Breast epithelium (tissue), 2 donors: Measurements from ENCODE around the genes RAB3GAP1, THSD7B and NXPH2.

GRCh38 chr2:135051941-135052436 is at the start of gene RAB3GAP1:
Gene RAB3GAP1, plus strand, starts transcription at chr2:135052292.
- PRO-cap, result bidirectional peak, plus-strand start at chr2:135052283, minus-strand start at chr2:135052166
- RAMPAGE, long total RNA, 2 experiments, result start-site peak on the plus strand in 2 of 2 experiments, at chr2:135052282-135052295 at its widest, 503 to 1,776 reads per replicate

- PRO-cap, result no peak
- RAMPAGE, long total RNA, 2 experiments, result no peak in any of the 2 experiments
These were observed 941 bp downstream of the RAB3GAP1 start for GRCh38 chr2:135052857-135053609.

- PRO-cap, result no peak
- RAMPAGE, long total RNA, 2 experiments, result no peak in any of the 2 experiments
These were observed 49.7 kb downstream of the RAB3GAP1 start for GRCh38 chr2:135101790-135102121.

DNA sequence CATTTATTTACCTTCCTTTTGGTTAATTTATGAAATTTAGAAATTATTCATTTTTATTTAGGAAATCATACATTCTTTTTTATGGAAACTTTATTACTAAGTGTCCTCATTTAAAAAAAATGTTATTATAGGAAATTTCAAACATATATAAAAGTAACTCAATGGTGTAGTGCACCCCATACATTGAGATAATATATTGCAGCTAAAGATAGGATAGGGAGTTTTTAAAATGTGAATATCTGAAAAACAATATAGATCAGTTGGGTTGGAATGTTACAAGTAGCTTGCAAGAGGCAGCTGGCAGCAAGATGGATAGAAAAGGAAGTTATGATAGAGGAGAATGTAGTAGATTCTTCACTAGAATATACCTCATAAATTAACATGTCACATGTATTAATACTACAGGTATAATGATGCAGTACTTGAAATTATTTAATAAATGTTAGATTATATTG is 12.0 kb downstream of the UBXN4 start:
- PRO-cap, result no peak
- RAMPAGE, long total RNA, 2 experiments, result no peak in any of the 2 experiments

DNA sequence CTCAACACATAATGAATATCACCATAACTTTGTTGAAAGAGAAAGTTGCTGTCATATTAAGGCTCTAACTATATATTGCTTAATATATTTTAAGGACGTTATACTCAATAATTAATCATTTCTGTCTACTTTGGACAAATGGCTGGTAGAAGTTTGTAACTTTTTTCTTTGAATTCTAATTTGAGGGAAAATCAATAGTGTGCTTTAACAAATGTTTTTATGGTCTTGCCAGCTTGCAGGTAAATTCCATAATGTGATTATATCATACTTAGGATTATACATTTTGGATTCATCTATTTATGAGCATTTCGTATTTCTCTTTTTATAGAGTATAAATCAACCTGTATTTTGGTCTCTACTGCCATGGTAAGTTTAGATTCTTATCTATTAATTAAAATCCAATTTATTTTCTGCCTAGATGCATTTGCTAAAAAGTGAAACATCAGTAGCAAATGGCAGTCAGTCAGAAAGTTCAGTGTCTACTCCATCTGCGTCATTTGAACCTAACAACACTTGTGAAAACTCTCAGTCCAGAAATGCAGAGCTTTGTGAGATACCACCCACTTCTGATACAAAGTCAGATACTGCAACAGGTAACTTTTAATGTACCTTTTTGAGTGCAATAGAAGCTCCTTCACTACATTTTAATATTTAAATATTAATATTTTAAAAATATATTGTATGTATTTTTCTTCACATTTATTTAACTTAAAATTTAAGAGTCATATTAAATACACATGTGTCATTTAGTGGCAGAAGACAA is 13.6 kb downstream of the UBXN4 start:
- PRO-cap, result no peak
- RAMPAGE, long total RNA, 2 experiments, result no peak in any of the 2 experiments

DNA sequence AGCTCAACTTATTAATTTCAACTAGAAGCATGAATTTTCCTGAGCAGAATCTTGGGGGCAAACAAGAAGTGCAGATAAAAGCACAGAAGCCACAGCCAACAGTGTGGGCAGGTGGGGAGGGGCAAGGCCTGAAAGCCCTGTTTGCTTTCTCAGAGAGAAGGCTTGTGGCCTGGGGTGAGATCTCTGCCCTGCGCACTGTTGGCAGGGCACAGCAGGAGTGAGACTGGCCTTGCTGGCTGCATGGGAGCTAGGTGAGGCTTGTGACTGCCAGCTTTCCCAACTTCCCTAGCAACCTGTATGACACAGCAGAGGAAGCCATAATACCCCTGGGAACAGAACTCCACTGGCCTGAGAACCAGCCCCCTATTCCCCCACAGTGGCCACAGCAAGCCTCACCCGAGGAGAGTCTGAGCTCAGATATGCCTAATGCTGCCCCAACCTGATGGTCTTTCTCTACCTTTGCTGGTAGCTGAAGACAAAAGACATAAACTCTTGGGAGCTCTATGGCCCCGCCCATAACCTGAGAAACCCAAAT is 44.6 kb downstream of the LCT start:
- PRO-cap, result no peak
- RAMPAGE, long total RNA, 2 experiments, result no peak in any of the 2 experiments

- PRO-cap, result no peak
- RAMPAGE, long total RNA, 2 experiments, result no peak in any of the 2 experiments
These were observed 39.9 kb upstream of the DARS1 start for GRCh38 chr2:136024890-136026214.

GRCh38 chr2:136123948-136124360 is 6.0 kb upstream of the CXCR4 start:
- PRO-cap, result no peak
- RAMPAGE, long total RNA, 2 experiments, result no peak in any of the 2 experiments

GRCh38 chr2:136135803-136136714 is 18.1 kb upstream of the CXCR4 start:
- PRO-cap, result no peak
- RAMPAGE, long total RNA, 2 experiments, result start-site peak on the minus strand in 1 of 2 experiments, at chr2:136136248-136136281 at its widest, 7 reads per replicate

DNA sequence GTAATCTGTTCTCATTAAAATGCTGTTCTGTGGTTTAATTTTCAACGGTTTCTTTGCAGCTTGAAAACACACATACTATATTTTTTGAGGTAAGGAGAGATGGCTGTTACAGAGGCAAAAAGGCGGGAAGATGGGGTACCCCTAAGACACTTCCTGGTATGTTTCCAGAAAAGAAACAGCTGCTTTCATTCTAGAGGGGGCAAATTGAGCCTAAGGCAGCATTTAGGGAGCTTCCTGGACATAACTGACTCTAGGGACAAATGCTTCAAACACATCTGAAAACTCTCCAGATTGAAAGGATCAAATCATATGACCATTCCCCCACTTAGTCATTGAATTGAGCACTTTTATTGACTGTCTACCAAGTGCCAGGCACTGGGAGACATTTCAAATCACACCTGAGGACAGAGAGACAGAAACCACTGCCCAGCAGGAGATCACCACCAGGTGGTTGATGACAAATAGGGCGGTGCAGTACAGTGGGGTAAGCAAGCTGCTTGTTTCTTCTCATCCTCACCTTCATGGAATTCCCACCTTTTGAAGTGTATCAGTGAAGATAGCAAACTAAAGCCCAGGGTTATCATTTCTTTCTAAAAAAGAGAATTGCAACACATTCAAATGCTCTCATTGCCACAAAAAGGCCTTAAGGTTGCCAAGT is 18.9 kb upstream of the CXCR4 start:
- PRO-cap, result no peak
- RAMPAGE, long total RNA, 2 experiments, result no peak in any of the 2 experiments

DNA sequence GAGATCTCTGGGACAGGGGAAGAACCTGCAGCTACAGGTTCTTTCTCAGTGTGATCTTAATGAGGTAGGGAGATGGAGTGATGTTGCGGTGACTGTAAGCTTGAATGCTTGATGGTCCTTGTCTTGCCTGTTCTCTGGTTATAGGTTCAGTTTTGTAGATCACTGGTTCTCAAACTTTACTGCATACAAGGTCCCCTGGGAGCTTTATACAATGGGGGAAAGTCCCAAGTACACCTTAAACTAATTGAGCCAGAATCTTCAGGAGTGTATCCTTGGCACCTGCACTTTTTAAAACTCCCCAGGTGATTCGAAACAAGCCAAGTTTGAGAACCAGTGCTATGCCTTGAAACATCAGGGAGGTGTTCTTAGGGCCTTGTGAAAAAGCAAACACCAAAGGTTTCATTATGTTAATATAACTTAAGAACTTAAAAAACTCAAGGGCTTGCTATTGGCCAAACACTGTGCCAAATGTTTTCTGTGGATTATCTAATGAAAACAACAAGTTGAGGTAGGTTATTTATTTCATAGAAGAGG is 136.9 kb upstream of the CXCR4 start:
- PRO-cap, result no peak
- RAMPAGE, long total RNA, 2 experiments, result no peak in any of the 2 experiments

DNA sequence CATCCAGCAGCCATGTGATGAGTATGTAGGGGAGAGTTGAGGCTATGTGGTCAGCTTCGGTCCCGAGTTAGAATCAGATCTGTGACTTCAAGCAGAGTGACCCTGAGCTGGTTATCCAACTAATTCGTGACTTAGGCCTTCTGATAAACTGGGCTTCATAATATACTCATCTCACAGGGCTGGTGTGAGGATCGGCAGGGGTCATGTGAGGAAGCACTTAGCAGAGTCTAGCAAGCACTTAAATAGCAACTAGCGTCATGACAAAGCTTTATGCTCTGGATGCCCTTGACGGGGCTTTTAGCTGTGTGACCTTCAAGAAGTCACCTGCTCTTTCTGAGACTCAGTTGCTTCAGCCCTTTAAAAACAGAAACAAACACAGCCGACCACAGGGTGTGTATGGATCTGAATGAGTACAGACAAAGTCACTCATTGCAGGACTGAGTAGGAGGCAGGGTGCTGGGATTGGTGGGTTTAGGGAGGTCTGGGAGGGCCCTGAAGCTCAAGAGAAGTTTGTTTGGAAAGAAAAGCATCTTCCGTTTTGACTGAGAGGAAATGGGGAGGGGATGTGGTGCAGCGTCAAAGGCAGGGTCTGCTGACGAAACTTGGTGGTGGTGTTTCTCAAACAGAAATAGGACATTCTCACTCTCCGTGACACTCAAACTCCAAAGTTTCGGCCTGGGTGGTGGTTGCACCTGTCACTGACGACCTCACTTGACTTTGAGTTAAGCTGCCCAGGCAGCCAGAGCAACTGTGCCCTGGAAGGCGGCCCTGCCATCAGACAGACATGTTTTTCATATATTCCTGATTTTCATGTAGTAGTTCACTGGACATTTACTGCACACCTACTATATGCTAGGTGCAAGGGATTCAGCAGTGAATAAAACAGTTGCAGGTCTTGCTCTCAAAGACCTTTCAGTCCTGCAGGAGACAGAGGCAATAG is 264.2 kb upstream of the CXCR4 start:
- PRO-cap, result no peak
- RAMPAGE, long total RNA, 2 experiments, result no peak in any of the 2 experiments

- PRO-cap, result no peak
- RAMPAGE, long total RNA, 2 experiments, result no peak in any of the 2 experiments
These were observed at the start of gene THSD7B for GRCh38 chr2:136764981-136766433. Gene THSD7B, plus strand, starts transcription at chr2:136765545.

- PRO-cap, result no peak
- RAMPAGE, long total RNA, 2 experiments, result no peak in any of the 2 experiments
These were observed 11.9 kb upstream of the HNMT start for GRCh38 chr2:137952316-137952888.

DNA sequence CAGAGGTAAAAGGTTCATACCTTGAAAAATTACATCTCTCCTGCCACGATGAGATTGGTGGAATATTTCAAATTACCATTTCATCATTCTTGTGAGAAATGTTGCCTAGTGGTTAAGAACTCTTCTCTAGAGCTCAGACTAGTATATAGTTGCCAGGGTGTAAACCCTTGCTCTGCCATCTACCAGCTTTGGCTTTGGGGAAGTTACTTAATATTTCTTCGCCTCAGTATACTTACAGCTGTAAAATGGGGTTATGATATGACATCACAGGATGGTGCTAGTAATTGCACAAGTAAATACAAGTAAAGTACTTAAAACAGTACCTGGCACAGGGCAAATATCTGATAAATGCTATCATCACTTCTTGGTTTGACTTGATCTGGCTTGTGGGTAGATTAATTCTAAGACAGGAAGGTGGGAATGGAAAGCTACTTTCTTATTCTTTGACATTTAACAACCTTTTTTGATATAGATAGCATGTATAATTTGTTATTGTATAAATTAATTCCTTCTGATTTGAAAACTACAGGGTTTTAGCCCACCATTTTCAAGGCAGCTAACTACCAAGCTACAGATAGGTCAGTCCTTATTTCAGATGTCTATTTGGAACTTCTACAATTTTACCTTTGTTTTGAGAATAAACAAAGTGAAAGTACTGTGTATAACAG is 1.6 kb downstream of the SPOPL start:
- PRO-cap, result no peak
- RAMPAGE, long total RNA, 2 experiments, result no peak in any of the 2 experiments

DNA sequence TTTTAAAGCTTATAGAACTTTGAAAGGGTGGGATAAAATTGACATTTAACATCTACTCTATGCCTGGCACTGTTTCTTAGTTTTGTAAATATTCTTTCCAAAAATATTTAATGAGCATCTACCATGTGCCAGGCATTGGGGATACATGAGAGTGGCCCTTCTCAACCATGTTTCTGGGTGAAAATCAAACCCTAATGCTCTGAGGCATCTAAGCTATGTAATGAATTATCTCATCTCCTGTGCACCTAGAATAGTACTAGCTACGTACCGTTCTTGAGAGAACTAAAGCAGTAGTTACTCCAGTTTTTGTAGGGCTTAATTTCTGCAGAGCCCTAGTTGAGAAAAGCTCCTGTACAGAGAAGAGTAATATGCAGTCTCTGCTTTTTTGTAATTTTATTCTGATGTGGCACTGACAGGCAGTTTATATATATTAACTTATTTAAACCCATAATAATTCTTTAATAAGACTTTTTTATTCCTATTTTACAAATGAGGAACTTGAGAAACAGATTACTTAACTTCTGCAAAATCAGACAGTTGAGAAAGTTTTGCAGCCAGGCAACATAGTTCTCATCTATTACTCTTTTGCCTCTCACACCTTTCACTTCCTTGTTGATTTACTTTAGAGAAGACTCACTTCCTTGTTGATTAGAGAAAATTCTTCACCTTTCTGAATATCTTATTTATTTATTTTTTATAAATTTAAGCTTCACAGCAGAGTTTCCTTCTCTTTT is 3.1 kb downstream of the SPOPL start:
- PRO-cap, result no peak
- RAMPAGE, long total RNA, 2 experiments, result no peak in any of the 2 experiments

DNA sequence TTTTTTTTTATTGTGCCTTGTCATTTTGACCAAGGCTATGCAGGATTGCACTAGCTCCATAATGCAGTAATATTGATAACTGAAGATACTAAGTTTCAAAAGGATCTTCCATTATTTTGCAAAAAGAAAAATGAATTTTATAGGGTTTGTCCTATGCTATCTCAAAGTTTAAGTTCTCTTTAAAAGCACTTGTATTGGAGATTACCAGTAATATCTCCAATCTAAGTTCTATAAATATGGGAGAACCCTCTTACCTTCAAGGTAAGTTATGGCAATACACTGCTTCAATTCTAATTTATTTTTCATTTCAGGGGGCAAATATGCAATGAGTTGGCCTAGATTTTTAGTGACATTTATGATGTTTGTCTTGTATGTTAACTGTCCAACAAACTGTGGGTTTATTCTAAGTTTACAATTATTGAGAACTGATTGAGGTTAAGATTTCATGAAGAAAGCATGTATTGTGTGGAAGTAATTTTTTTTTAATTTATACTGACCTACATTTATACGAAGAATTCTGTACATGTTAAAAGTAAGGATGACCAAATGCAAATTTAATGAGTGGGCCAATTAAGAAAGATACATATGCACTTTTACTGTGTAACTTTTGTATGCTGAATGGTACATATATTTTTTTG is 67.9 kb downstream of the SPOPL start:
- PRO-cap, result no peak
- RAMPAGE, long total RNA, 2 experiments, result no peak in any of the 2 experiments

GRCh38 chr2:138780036-138780892 is at the start of gene NXPH2:
Gene NXPH2, minus strand, starts transcription at chr2:138780390.
- PRO-cap, result no peak
- RAMPAGE, long total RNA, 2 experiments, result no peak in any of the 2 experiments

DNA sequence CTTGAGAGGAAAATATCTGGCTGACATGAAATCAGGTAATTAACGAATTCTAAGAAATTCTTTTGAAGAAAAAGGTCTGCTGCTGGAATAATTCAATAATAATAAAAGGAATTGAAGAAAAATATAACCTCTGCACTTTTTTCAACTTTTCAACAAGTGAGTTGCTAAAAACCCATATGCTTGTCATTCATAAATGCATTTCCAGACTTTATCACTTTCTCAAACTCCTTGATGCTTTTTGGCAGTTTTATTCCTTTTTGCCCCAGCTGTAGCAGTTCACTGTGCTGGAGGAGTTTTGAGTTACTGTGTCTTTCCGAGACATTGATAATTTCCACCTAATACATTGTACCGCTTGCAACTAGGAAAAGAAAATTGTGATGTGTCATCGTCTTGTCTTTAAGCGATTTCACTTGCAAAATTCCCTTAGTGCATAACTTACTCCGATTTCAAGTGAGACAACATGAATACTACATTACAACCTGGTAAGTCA is 340.7 kb upstream of the KYNU start:
- PRO-cap, result no peak
- RAMPAGE, long total RNA, 2 experiments, result no peak in any of the 2 experiments

GRCh38 chr2:142695264-142695753 is 182.2 kb upstream of the KYNU start:
- PRO-cap, result no peak
- RAMPAGE, long total RNA, 2 experiments, result no peak in any of the 2 experiments